ENCODE results near the genes FKBP11, DDN, RHEBL1 and TUBA1B.

DNA sequence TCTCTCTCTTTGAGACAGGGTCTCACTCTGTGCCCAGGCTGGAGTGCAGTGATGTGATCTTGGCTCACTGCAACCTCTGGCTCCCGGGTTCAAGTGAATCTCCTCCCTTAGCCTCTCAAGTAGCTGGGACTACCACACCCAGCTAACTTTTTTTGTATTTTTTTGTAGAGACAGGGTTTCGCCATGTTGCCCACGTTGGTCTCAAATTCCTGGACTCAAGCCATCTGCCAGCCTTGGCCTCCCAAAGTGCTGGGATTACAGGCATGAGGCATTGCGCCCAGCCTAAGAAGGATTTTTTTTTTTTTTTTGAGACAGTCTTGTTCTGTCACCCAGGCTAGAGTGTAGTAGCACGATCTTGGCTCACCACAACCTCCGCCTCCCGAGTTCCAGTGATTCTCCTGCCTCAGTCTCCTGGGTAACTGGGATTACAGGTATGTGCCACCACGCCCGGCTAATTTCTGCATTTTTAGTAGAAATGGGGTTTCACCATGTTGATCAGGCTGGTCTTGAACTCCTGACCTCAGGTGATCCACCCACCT, 7.2 kb downstream of the C12orf54 start:
- PRO-cap = no peak
- RAMPAGE, long total RNA, 4 experiments = no peak in any of the 4 experiments

GRCh38 chr12:48651542-48651992, 30.5 kb downstream of the KANSL2 start:
- PRO-cap = no peak
- RAMPAGE, long total RNA, 4 experiments = no peak in any of the 4 experiments

DNA sequence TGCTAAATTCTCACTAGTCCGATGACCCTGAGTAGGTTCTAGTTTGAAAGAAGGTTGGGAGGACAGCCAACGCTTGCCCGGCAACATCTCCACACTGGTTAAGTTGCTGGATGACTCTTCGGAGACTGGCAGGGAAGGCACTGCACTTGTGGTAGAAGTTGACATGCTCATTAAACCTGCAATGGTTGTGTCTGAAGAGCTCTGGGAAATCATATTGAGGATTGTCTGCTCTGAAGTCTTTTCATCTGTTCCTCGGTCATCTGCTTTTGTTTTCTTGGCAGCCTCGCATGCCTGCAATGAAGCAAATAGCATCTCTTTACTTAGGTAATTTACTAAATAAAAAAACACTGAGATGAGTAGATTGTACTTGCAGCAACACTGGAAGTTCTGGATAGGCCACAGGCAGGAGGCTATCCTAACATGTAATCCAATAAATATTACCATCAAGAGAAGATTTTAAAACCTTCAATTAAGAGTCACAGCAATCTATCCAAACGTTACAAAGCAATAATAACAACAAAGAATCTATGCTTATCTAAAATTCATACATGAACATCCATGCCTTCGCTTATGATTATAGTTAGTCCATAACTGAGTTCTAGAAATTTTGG, 12.2 kb upstream of the KANSL2 start:
- PRO-cap = no peak
- RAMPAGE, long total RNA, 4 experiments = no peak in any of the 4 experiments

- PRO-cap = no peak
- RAMPAGE, long total RNA, 4 experiments = no peak in any of the 4 experiments
These were observed 7.5 kb downstream of the FKBP11 start for GRCh38 chr12:48917565-48918398.

GRCh38 chr12:48925291-48925880, at the start of gene FKBP11:
Gene FKBP11, minus strand, starts transcription at chr12:48925492.
- PRO-cap = bidirectional peak, plus-strand start at chr12:48925632, minus-strand start at chr12:48925520
- RAMPAGE, long total RNA, 4 experiments = no peak in any of the 4 experiments

- PRO-cap = no peak
- RAMPAGE, long total RNA, 4 experiments = no peak in any of the 4 experiments
These were observed 1.8 kb downstream of the WNT10B start for GRCh38 chr12:48969680-48970281.

DNA sequence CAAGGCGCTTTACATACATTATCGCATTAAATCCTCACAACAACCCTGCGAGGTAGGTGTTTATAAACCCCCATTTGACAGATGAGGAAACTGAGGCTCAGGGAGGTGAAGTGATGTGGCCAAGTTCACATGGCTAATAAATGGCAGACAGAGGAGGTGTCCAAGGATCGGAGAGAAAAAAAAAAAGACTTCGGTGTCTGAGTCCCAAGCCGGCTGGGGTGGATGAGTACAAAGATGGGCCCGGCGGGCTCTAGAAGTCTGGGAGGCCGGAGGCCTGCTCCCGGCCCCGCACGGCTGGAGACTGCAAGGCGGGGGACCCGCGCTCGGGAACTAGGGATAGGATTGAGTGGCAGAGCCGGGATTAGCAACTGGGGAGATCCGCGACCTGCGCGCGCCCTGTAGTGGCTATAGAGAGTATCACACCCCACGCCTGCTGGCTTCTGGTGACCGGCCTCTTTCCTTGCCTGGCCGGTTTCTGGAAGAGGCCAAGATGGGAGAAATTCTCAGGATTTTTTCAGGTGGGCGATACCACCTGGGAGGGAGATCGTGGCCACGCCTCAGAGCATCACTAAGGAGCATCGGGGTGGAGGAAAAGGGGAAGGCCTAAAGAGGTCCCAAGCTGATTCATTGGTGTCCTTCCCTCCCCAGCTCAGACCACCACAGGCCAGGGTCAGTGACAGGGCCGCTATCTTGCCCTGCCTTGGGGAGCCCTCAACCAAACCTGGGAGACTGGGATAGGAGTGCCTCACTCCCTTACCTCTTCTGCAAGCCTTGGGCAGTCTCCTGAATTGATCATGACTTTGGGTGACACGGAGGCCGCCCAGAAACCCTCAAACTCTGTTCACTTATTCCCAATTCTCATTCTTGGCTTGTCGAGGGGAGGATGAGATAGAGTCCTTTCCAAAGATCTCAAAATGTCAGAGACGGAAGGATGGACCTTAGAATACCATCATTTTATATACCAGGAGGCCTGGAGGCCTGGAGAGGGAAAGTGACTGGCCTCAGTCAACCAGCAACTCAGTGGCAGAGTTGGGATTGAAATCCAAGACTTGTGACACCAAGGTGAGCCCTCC, 3.6 kb downstream of the DDN start:
- PRO-cap = no peak
- RAMPAGE, long total RNA, 4 experiments = no peak in any of the 4 experiments

- PRO-cap = no peak
- RAMPAGE, long total RNA, 4 experiments = no peak in any of the 4 experiments
These were observed at the start of gene DDN for GRCh38 chr12:48999259-49000218. Gene DDN, minus strand, starts transcription at chr12:48999375.

DNA sequence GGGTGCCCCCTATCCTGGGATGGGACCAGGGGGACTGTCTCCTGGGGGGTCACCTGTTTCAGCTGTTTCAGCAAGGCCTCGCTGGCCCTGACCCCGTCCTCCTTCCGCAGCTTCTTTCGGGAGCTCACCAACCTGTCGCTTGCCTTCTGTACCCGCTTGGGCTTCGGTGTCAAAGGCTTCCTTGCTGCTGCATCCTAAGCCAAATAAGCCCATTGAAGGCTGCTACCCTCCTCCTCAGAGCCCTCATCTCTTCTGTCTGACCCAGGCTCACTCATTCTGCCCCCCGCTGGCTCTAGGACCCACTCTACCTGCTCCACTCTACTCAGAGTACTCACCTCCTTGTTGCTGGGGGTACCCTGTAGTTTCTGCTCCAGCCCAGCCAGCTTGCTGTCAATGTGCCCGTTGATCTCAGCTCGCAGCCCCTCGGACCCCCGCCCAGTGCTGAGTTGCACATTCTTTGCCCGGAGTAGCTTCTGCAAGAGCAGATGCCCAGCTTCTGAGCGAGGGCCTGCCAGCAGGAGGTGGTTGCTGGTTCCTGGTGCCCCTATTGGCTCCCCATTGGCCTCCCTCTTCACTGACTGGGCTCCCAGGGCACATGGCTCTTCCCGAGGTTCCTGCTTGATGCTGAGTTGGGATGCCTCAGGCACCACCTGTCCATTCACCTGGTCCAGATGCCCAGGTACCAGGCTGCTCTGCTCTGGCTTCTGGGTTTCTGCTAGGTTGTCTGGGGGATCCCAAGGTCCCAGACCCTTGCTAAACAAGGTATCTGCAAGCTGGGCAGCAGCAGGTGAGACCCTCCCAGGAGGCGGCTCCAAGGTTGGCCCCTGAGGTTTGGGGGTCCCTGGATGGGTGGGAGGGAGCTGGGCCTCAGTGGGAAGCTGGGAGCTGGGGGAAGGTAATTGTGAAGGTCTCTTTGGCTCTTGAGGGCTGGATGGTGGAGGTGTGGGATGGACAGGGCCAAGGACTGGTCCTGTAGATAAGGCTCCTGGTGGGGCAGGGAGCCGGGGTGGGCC, 12.6 kb upstream of the PRKAG1 start:
- PRO-cap = no peak
- RAMPAGE, long total RNA, 4 experiments = no peak in any of the 4 experiments

GRCh38 chr12:49034044-49035053, 15.8 kb upstream of the PRKAG1 start:
- PRO-cap = no peak
- RAMPAGE, long total RNA, 4 experiments = no peak in any of the 4 experiments

DNA sequence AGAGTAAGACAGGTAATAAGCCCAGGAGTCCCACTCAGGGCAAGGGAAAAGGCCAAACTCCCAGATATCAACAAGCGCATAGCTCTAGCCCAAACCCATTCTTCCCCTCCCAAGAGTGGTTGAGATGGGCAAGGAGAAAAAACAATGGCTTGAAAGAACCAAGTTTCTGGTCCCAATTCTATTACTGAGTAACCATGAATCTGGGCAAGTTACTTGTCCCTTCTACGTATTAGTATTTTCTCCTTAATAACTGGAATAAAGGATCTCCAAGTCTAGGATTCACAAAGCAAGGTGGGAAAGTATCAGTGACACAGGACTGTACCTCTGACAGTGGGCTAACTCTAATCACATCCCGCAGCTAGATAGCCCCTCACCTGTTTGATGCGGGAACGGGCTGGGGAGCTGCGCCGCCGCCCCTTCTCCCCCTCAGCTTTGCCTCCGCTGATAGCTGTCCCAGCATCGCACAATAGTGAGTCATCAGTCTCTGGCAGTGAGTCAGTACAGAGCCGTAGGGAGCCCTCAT, 11.2 kb downstream of the KMT2D start:
- PRO-cap = no peak
- RAMPAGE, long total RNA, 4 experiments = no peak in any of the 4 experiments

DNA sequence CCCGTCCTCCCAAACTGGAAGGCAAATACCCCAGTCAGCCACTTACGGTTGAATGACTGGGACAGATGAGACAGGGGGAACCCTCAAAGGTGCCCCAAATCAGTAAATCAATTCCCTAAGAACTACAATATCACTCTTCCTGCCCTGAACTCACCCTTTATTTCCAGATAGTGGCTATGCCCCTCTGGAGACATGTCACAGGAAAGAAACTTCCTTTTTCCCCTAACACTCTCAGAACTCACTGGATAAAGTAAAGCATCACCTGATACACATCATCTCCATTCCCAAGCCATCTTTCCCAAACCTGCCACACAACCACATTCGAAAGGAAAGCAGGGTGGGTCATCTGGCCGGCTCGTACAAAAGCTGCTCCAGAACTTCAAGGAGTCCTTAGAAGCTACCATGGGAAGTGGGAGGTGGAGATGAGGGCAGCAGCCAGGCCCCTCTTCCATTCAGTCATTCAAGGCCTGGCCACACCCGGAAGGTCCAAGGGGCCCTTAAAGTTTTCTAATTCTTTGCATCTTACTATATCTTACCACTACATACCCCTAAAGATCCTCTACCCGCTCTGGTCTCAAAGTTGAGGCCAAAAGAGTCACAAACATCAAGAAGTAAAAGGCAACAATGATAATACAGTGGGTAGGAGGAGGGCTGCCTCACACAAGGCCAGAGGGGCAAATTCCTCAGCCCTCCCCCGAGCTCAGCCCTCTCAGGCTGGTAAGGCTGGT, 3.7 kb downstream of the KMT2D start:
- PRO-cap = no peak
- RAMPAGE, long total RNA, 4 experiments = start-site peak on the minus strand in 1 of 4 experiments, centred at positions 381 to 654 of the sequence, 8 to 10 reads per replicate

- PRO-cap = bidirectional peak, plus-strand start at chr12:49059826, minus-strand start at chr12:49059584; bidirectional peak, plus-strand start at chr12:49060327, minus-strand start at chr12:49060382
- RAMPAGE, long total RNA, 4 experiments = no peak in any of the 4 experiments
These were observed 851 bp downstream of the KMT2D start for GRCh38 chr12:49059480-49060406.

GRCh38 chr12:49069425-49070559, at the start of gene RHEBL1:
Gene RHEBL1, minus strand, starts transcription at chr12:49069979.
- PRO-cap = bidirectional peak, plus-strand start at chr12:49070174, minus-strand start at chr12:49069976
- RAMPAGE, long total RNA, 4 experiments = start-site peak on the minus strand in 1 of 4 experiments, at chr12:49069891-49069976 at its widest, 17 reads per replicate

DNA sequence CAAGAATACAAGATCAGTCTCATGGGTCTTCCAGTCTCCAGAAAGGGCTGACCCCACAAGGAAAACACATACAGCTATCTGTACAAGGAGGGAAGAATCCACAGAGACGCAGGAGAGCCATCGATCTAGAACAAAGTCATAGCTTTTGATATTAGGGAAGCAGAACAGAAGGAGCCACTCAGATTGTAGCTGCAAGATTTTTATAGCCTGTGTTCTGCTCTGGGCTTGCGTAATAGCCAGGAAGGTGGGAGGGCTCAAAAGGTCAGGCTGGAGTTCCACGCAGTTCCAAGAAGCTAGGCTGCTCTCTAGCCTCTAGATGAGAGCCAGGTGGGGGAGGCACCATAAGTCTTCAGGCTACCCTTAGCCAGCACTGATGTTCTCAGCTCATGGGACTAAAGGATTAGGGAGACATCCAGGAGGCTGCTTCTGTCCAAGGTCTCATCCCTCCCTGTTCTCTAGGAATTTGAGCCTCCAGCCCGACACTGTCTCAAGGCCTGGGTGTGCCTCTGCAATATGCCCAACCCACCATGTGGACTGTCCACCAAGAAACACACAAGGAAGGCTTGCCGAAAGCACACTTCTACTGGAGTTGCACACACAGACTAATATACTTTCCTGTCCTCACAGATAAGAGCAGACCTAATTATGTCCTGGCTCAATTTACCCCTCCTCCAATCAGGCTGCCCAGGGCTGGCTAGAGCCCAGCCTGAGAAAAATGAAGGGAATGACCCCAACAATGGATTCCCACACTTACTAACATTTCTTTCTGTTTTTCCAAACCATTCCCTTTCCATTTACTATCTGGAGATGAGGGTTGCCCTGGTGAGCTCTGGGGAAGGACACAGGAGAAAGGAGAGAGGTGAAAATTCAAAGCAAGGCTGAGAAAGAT, 1.6 kb downstream of the LMBR1L start:
- PRO-cap = unidirectional peak, plus-strand start at position 319 of the sequence; bidirectional peak, plus-strand start at position 575 of the sequence, minus-strand start at position 456 of the sequence
- RAMPAGE, long total RNA, 4 experiments = no peak in any of the 4 experiments

DNA sequence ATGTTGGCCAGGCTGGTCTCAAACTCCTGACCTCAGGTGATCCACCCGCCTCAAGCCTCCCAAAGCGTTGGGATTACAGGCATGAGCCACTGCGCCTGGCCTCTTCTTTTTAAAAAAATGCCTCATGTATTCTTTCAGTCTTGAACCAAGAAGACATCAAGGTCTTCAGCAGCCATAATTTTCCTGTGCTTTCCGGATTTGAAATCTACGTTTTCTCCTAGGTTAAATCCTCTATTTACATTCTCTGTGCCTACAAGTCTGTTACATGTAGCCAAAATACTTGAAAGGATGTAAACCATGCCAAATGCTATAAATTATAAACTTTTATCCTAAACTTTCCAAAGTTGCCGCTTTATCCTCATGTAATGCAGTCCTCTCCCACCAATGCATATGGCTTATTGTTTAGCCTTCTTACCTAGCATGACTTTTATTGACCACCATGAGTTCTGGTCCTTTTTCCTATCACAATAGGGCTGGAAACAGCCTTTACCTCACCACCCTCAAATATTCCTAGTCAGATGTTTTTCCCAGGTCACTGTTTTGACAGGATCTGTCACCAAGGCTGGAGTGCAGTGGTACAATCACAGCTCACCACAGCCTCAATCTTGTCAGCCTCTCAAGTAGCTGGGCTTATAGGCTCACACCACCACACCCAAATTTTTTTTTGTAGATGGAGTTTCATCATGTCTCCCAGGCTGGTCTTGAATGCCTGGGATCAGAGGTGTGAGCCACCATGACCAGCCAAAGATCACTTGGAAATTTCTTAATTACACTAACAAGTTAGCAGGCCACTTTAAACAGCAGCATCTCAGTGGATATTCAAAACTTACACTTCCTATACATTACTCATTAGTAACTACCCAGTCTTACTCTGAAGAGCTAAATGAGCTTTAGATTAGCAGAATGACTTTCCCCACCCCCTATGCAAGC, 4.3 kb downstream of the TUBA1B start:
- PRO-cap = no peak
- RAMPAGE, long total RNA, 4 experiments = no peak in any of the 4 experiments

GRCh38 chr12:49131200-49131902, at the start of gene TUBA1B:
Gene TUBA1B, minus strand, starts transcription at chr12:49131395.
- PRO-cap = bidirectional peak, plus-strand start at chr12:49131614, minus-strand start at chr12:49131395
- RAMPAGE, long total RNA, 4 experiments = start-site peak on the plus strand in 1 of 4 experiments, at chr12:49131592-49131628 at its widest, 6 reads per replicate; start-site peak on the minus strand in 3 of 4 experiments, at chr12:49131330-49131397 at its widest, 34 to 1,241 reads per replicate

- PRO-cap = no peak
- RAMPAGE, long total RNA, 4 experiments = no peak in any of the 4 experiments
These were observed 1.8 kb upstream of the TUBA1B start for GRCh38 chr12:49132796-49133532.

- PRO-cap = no peak
- RAMPAGE, long total RNA, 4 experiments = no peak in any of the 4 experiments
These were observed 31.9 kb upstream of the TUBA1C start for GRCh38 chr12:49232701-49233641.

- PRO-cap = no peak
- RAMPAGE, long total RNA, 4 experiments = no peak in any of the 4 experiments
These were observed 2.2 kb downstream of the PRPH start for GRCh38 chr12:49296863-49297776.